K562 (cell line): ENCODE measurements around a stretch of chr11.

DNA sequence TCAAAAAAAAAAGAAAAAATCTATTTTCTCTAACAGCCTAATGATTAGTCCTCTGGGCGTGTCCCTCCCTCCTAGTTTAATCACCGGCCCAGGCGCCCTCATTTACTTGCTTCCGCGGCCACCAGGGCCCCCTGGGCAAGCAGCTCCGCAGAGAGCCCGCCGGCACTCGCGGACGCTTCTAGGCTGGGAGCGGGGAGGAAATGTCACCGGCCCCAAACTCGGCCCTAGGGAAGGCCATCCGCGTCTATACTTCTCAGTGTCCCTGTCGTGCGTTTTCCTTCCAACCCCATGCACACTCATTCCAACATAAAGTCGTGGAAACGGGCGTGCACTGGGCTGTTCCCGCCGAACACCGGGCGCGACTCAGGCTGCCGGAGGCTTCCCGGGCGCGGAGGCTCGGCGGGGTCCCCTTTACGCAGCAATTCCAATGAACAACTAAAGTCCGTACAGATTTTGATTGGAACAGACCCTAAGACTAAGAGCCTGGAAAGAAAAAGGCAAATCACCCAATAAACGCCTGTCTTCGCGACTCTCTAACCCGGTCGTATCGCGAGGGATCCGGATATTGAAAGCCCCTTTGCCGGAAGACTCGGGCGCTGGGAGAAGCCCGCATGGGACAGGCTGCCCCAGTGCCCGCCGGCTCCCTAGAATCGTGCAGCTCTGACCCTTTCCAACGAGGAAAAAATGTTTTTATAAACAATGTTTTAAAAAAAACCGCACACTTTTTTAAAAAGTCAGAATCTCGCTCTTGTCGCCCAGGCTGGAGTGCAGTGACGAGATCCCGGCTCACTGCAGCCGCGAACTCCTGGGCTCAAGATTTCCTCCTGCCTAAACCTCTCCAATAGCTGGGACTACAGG lies 1.4 kb upstream of the BARX2 start:
- RAMPAGE, long total RNA = no peak
- RRBS = 30% methylated on average over 18 of the region's 57 CpGs
PRO-cap:
- standard = no peak
- CoPRO, capped RNA only, 2 experiments = no peak in any of the 2 experiments
- CoPRO, capped and uncapped RNA, 2 experiments = no peak in any of the 2 experiments
- CoPRO, uncapped RNA only, 2 experiments = no peak in any of the 2 experiments
CAGE:
- cytosol, long polyA plus RNA = no peak
- long polyA plus RNA = no peak
- nucleolus, long total RNA = no peak
- nucleus, long polyA plus RNA = no peak

DNA sequence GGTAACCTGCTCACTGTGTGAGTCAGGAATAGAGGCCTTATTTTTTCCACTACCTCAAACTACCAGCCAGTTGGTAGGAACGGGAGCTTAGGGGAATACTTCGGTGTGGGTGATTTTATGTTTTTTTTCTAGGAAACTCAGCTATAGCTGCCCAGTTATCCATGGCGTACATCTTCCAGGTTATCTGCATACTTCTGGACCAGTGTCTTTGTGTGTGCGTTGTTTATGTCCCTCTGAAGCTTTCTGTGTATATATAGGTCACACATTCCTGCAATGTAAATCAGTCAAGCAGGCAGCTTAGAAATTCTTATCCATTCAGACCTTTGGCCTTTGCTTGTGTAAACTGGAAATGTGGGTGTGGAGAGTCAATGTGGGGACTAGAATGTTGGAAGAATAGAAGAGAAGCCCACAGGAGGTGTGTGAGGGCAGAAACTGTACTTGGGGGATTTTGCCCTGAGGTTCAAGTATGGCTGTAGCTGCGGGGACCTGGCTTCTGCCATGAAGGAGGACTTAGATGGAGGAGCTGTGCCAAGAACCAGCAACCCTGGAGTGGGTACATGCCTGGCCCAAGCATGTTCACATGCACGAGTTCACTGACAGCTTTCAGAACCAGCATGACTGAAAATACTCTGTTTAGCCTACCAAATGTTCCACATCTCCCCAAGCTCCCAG lies 51.8 kb downstream of the BARX2 start:
- RAMPAGE, long total RNA = no peak
- RRBS = no CpG with 5 or more reads among the region's 6 CpGs
PRO-cap:
- standard = no peak
- CoPRO, capped RNA only, 2 experiments = no peak in any of the 2 experiments
- CoPRO, capped and uncapped RNA, 2 experiments = no peak in any of the 2 experiments
- CoPRO, uncapped RNA only, 2 experiments = no peak in any of the 2 experiments
CAGE:
- cytosol, long polyA plus RNA = no peak
- long polyA plus RNA = no peak
- nucleolus, long total RNA = no peak
- nucleus, long polyA plus RNA = no peak

DNA sequence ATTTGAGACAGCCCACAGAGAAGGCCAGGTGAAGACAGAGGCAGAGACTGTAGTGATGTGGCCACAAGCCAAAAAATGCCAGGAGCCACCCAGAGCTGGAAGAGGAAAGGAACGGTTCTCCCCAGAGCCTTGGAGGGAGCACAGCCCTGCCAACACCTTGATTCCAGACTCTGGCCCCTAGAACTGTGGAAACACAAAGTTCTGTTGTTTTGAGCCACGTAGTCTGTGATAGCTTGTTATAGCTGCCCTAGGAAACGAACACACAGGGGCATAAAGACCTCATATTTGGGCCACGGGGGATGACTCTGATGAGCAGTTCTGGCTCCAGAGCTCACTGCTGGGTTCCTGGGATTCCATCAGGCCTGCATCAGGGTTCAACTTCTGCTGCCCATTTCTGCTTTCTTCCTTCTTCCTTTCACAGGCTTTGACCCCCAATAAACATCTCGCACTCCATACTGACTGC lies 167.5 kb downstream of the BARX2 start:
- RAMPAGE, long total RNA = no peak
- RRBS = no CpG with 5 or more reads among the region's 5 CpGs
PRO-cap:
- standard = no peak
- CoPRO, capped RNA only, 2 experiments = no peak in any of the 2 experiments
- CoPRO, capped and uncapped RNA, 2 experiments = no peak in any of the 2 experiments
- CoPRO, uncapped RNA only, 2 experiments = no peak in any of the 2 experiments
CAGE:
- cytosol, long polyA plus RNA = no peak
- long polyA plus RNA = no peak
- nucleolus, long total RNA = no peak
- nucleus, long polyA plus RNA = no peak

GRCh38 chr11:129695618-129695935 lies 120.1 kb upstream of the TMEM45B start:
- RAMPAGE, long total RNA = no peak
- RRBS = no CpG with 5 or more reads among the region's 10 CpGs
PRO-cap:
- standard = no peak
- CoPRO, capped RNA only, 2 experiments = no peak in any of the 2 experiments
- CoPRO, capped and uncapped RNA, 2 experiments = no peak in any of the 2 experiments
- CoPRO, uncapped RNA only, 2 experiments = no peak in any of the 2 experiments
CAGE:
- cytosol, long polyA plus RNA = no peak
- long polyA plus RNA = no peak
- nucleolus, long total RNA = no peak
- nucleus, long polyA plus RNA = no peak

- RAMPAGE, long total RNA = no peak
- RRBS = no CpG with 5 or more reads among the region's 4 CpGs
PRO-cap:
- standard = no peak
- CoPRO, capped RNA only, 2 experiments = no peak in any of the 2 experiments
- CoPRO, capped and uncapped RNA, 2 experiments = no peak in any of the 2 experiments
- CoPRO, uncapped RNA only, 2 experiments = no peak in any of the 2 experiments
CAGE:
- cytosol, long polyA plus RNA = no peak
- long polyA plus RNA = no peak
- nucleolus, long total RNA = no peak
- nucleus, long polyA plus RNA = no peak
Measured at GRCh38 chr11:129901729-129902224, 6.4 kb upstream of the NFRKB start.

- RAMPAGE, long total RNA = no peak
- RRBS = no CpG with 5 or more reads among the region's 4 CpGs
PRO-cap:
- standard = no peak
- CoPRO, capped RNA only, 2 experiments = no peak in any of the 2 experiments
- CoPRO, capped and uncapped RNA, 2 experiments = no peak in any of the 2 experiments
- CoPRO, uncapped RNA only, 2 experiments = no peak in any of the 2 experiments
CAGE:
- cytosol, long polyA plus RNA = no peak
- long polyA plus RNA = no peak
- nucleolus, long total RNA = no peak
- nucleus, long polyA plus RNA = no peak
Measured at GRCh38 chr11:129992397-129992769, 10.3 kb downstream of the PRDM10 start.

DNA sequence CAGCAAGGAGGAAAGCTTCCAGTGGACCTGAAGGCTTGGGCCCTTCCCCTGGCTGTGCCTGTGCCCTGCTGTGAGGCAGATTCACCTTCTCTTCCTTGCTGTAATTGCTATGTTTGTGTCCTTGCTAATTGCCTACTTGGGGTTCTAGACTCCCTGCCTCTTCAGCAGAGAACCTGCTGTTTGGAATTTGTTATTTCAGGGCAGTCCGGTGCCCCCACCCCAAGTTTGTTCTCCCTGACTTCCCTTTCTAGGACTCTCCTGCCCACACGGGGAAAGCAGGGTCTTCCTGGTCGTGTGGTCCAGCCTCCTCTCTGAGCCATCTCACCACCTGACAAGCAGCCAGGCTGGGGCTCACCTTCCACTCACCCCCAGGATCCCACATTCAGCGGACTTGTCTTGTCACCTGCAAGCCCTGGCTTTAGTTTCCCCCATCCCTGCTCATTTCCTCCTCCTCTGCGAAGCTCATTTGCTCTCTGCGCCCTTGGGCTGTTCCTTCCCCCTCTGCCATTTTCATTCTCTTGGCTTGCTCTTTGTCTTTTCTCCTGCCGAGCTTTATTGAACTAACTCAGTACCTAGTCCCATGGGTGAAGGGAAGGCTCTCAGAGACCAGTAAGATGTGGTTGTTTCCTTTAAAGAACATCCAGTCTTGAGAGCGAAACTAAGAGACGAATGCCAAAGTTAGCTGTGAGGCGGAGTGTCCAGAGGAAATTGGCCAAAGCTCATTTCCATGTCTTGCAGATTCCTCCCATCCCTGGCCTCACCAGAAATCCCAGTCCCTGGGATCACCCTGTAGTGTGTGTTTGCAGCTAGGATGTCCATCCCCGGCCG lies 1.9 kb downstream of the ST14 start:
- RAMPAGE, long total RNA = no peak
- RRBS = no CpG with 5 or more reads among the region's 12 CpGs
PRO-cap:
- standard = no peak
- CoPRO, capped RNA only, 2 experiments = no peak in any of the 2 experiments
- CoPRO, capped and uncapped RNA, 2 experiments = no peak in any of the 2 experiments
- CoPRO, uncapped RNA only, 2 experiments = no peak in any of the 2 experiments
CAGE:
- cytosol, long polyA plus RNA = no peak
- long polyA plus RNA = no peak
- nucleolus, long total RNA = no peak
- nucleus, long polyA plus RNA = no peak

DNA sequence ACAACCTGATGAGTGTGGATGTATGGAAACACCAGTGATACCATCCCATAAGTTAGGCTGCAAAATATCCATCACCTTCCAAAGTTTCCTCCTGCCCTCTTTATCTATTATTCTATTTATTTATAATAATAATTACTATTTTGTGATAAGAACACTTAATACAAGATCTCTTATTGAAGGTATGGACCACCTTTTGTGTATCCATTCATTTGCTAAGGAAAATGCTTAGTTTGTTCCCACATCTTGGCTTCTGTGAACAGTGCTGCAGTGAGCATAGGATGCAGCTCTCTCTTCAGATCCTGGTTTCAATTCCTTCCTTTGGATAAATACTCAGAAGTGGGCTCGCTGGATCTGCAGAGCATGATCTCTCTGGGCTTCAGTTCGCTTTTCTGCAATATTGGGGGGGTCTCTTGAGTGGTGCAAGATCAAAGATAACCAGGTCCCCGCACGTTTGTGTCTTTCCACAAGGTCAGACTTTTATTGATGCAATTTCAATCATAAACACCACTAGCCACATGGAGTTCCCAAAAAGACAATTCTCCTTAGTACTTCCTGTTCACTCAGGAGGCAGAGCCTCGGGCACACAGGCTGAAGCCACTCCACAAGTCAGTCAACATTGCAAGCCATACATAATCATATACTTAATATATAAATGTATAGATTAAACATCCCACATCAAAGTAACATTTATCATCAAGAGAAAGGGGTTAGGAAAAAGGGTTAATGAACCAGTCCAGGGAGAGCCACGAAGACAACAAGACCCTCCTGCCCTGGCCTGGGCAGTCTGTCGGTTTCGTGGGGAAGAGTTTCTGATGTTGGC lies 11.8 kb downstream of the ST14 start:
- RAMPAGE, long total RNA = no peak
- RRBS = no CpG with 5 or more reads among the region's 8 CpGs
PRO-cap:
- standard = no peak
- CoPRO, capped RNA only, 2 experiments = no peak in any of the 2 experiments
- CoPRO, capped and uncapped RNA, 2 experiments = no peak in any of the 2 experiments
- CoPRO, uncapped RNA only, 2 experiments = no peak in any of the 2 experiments
CAGE:
- cytosol, long polyA plus RNA = no peak
- long polyA plus RNA = no peak
- nucleolus, long total RNA = no peak
- nucleus, long polyA plus RNA = no peak

- RAMPAGE, long total RNA = no peak
- RRBS = no CpG with 5 or more reads among the region's 11 CpGs
PRO-cap:
- standard = no peak
- CoPRO, capped RNA only, 2 experiments = no peak in any of the 2 experiments
- CoPRO, capped and uncapped RNA, 2 experiments = no peak in any of the 2 experiments
- CoPRO, uncapped RNA only, 2 experiments = no peak in any of the 2 experiments
CAGE:
- cytosol, long polyA plus RNA = no peak
- long polyA plus RNA = no peak
- nucleolus, long total RNA = no peak
- nucleus, long polyA plus RNA = no peak
Measured at GRCh38 chr11:130179259-130179847, 19.8 kb downstream of the ST14 start.

- RAMPAGE, long total RNA = no peak
- RRBS = no CpG with 5 or more reads among the region's 8 CpGs
PRO-cap:
- standard = no peak
- CoPRO, capped RNA only, 2 experiments = no peak in any of the 2 experiments
- CoPRO, capped and uncapped RNA, 2 experiments = no peak in any of the 2 experiments
- CoPRO, uncapped RNA only, 2 experiments = no peak in any of the 2 experiments
CAGE:
- cytosol, long polyA plus RNA = no peak
- long polyA plus RNA = no peak
- nucleolus, long total RNA = no peak
- nucleus, long polyA plus RNA = no peak
Measured at GRCh38 chr11:130193974-130194400, 34.4 kb downstream of the ST14 start.

DNA sequence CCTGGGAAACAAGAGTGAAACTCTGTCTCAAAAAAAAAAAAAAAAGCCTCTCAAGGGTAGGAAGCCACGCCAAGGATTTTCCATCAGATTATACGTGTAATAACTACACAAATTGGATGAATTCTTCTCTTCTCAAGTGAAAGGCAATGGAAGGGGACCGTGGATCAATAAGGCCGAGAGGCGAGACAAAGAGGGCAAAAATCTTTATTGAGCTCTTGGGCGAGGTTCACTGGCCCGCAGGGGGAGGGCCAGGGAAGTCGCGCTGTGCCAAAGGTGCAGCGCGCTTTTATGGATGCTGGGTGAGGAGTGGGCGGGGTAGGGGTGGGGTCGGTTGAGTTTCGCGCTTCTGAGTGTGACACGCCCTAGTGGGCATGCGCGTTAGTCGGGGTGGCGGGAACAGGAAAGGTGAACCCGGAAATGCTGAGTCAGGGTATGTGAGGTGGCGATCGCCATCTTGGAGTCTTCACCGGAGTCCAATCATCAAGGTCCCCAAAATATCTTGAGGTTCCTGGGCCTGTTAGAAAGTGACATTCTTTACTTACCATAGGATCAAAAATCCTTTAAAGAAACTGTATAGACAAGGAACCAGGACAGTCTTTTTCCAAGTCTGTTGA lies 16.6 kb upstream of the ZBTB44 start:
- RAMPAGE, long total RNA = no peak
- RRBS = no CpG with 5 or more reads among the region's 24 CpGs
PRO-cap:
- standard = no peak
- CoPRO, capped RNA only, 2 experiments = no peak in any of the 2 experiments
- CoPRO, capped and uncapped RNA, 2 experiments = no peak in any of the 2 experiments
- CoPRO, uncapped RNA only, 2 experiments = no peak in any of the 2 experiments
CAGE:
- cytosol, long polyA plus RNA = no peak
- long polyA plus RNA = no peak
- nucleolus, long total RNA = no peak
- nucleus, long polyA plus RNA = no peak

GRCh38 chr11:130368990-130369625 lies 54.4 kb upstream of the ZBTB44 start:
- RAMPAGE, long total RNA = no peak
- RRBS = no CpG with 5 or more reads among the region's 4 CpGs
PRO-cap:
- standard = no peak
- CoPRO, capped RNA only, 2 experiments = no peak in any of the 2 experiments
- CoPRO, capped and uncapped RNA, 2 experiments = no peak in any of the 2 experiments
- CoPRO, uncapped RNA only, 2 experiments = no peak in any of the 2 experiments
CAGE:
- cytosol, long polyA plus RNA = no peak
- long polyA plus RNA = no peak
- nucleolus, long total RNA = no peak
- nucleus, long polyA plus RNA = no peak

DNA sequence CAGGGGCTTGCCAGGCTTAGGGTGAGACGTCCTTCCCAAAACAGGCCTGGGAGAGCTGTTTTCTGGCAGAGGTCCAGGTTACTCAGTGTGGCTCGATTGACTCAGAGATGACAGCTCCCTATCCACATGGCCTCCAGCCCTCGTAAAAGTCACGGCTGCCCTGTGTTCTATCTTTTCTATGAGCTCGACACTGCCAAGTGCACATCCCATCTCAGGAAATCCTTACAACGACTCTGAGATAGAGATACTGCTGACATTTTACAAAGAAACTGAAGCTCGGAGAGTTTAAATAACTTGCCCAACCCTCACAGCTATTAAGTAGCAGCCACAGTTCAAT lies 20.4 kb downstream of the ADAMTS8 start:
- RAMPAGE, long total RNA = no peak
- RRBS = no CpG with 5 or more reads among the region's 7 CpGs
PRO-cap:
- standard = no peak
- CoPRO, capped RNA only, 2 experiments = no peak in any of the 2 experiments
- CoPRO, capped and uncapped RNA, 2 experiments = no peak in any of the 2 experiments
- CoPRO, uncapped RNA only, 2 experiments = no peak in any of the 2 experiments
CAGE:
- cytosol, long polyA plus RNA = no peak
- long polyA plus RNA = no peak
- nucleolus, long total RNA = no peak
- nucleus, long polyA plus RNA = no peak

- RAMPAGE, long total RNA = no peak
- RRBS = no CpG with 5 or more reads among the region's 4 CpGs
PRO-cap:
- standard = no peak
- CoPRO, capped RNA only, 2 experiments = no peak in any of the 2 experiments
- CoPRO, capped and uncapped RNA, 2 experiments = no peak in any of the 2 experiments
- CoPRO, uncapped RNA only, 2 experiments = no peak in any of the 2 experiments
CAGE:
- cytosol, long polyA plus RNA = no peak
- long polyA plus RNA = no peak
- nucleolus, long total RNA = no peak
- nucleus, long polyA plus RNA = no peak
Measured at GRCh38 chr11:130891149-130891768, 25.0 kb downstream of the SNX19 start.

- RAMPAGE, long total RNA = no peak
- RRBS = no CpG with 5 or more reads among the region's 8 CpGs
PRO-cap:
- standard = no peak
- CoPRO, capped RNA only, 2 experiments = no peak in any of the 2 experiments
- CoPRO, capped and uncapped RNA, 2 experiments = no peak in any of the 2 experiments
- CoPRO, uncapped RNA only, 2 experiments = no peak in any of the 2 experiments
CAGE:
- cytosol, long polyA plus RNA = no peak
- long polyA plus RNA = no peak
- nucleolus, long total RNA = no peak
- nucleus, long polyA plus RNA = no peak
Measured at GRCh38 chr11:131253847-131254332, 116.5 kb upstream of the NTM start.

DNA sequence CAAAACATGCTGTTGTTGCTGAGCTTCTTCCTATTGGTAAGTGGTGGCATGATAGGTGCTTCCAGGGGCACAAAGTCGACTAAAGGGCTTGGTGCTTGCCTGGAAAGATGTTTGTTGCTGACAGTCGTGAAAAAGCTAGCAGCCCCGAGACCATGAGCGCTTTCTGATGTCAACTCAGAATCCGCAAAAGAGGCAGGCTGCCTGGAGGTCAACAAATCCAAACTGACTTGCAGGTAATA lies 53.0 kb downstream of the NTM start:
- RAMPAGE, long total RNA = no peak
- RRBS = no CpG with 5 or more reads among the region's 5 CpGs
PRO-cap:
- standard = no peak
- CoPRO, capped RNA only, 2 experiments = no peak in any of the 2 experiments
- CoPRO, capped and uncapped RNA, 2 experiments = no peak in any of the 2 experiments
- CoPRO, uncapped RNA only, 2 experiments = no peak in any of the 2 experiments
CAGE:
- cytosol, long polyA plus RNA = no peak
- long polyA plus RNA = no peak
- nucleolus, long total RNA = no peak
- nucleus, long polyA plus RNA = no peak

DNA sequence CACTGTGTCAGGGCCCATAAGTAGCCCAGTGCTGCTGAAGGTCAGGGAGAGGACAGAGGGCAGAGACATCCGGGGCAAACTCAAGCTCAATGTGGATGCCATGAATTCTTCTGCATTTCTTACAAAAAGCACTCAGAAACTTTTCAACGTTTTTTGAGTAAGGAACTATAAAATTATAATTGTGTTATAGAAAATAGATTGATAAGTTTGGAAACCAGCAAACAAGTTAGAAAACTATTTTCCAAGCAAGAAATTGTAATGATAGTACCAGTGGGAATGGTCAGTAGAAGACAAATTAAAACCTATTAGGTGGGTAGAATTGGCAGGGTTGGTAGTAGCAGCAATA lies 285.8 kb downstream of the OPCML start:
- RAMPAGE, long total RNA = no peak
- RRBS = no CpG with 5 or more reads among the region's 2 CpGs
PRO-cap:
- standard = no peak
- CoPRO, capped RNA only, 2 experiments = no peak in any of the 2 experiments
- CoPRO, capped and uncapped RNA, 2 experiments = no peak in any of the 2 experiments
- CoPRO, uncapped RNA only, 2 experiments = no peak in any of the 2 experiments
CAGE:
- cytosol, long polyA plus RNA = no peak
- long polyA plus RNA = no peak
- nucleolus, long total RNA = no peak
- nucleus, long polyA plus RNA = no peak

DNA sequence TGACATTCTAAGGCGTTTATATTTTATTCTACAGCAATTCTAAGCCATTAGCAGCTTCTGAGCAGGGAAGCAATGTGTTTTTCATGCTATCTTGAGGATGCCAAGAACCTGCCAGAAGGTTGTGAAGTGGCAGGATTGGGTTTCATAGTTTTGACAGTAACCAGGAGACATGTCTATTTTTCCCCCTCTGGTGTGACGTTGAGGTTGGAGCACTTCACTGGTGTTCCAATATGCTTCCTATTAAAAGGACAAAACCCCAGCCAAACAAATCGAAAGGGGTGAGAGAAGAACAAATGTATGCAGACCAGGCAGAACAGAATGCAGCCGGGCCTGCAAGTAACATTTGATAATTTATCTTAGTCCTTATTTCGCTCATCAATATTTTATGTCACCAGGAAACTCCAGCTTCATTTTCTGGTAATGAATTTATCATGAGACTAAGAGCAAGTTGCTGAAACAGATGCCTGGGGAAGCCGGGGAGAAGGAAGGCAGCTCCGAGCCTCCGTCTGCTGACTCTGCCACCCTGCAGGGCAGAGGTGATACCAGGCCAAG lies 148.0 kb downstream of the SPATA19 start:
- RAMPAGE, long total RNA = no peak
- RRBS = no CpG with 5 or more reads among the region's 8 CpGs
PRO-cap:
- standard = no peak
- CoPRO, capped RNA only, 2 experiments = no peak in any of the 2 experiments
- CoPRO, capped and uncapped RNA, 2 experiments = no peak in any of the 2 experiments
- CoPRO, uncapped RNA only, 2 experiments = no peak in any of the 2 experiments
CAGE:
- cytosol, long polyA plus RNA = no peak
- long polyA plus RNA = no peak
- nucleolus, long total RNA = no peak
- nucleus, long polyA plus RNA = no peak

DNA sequence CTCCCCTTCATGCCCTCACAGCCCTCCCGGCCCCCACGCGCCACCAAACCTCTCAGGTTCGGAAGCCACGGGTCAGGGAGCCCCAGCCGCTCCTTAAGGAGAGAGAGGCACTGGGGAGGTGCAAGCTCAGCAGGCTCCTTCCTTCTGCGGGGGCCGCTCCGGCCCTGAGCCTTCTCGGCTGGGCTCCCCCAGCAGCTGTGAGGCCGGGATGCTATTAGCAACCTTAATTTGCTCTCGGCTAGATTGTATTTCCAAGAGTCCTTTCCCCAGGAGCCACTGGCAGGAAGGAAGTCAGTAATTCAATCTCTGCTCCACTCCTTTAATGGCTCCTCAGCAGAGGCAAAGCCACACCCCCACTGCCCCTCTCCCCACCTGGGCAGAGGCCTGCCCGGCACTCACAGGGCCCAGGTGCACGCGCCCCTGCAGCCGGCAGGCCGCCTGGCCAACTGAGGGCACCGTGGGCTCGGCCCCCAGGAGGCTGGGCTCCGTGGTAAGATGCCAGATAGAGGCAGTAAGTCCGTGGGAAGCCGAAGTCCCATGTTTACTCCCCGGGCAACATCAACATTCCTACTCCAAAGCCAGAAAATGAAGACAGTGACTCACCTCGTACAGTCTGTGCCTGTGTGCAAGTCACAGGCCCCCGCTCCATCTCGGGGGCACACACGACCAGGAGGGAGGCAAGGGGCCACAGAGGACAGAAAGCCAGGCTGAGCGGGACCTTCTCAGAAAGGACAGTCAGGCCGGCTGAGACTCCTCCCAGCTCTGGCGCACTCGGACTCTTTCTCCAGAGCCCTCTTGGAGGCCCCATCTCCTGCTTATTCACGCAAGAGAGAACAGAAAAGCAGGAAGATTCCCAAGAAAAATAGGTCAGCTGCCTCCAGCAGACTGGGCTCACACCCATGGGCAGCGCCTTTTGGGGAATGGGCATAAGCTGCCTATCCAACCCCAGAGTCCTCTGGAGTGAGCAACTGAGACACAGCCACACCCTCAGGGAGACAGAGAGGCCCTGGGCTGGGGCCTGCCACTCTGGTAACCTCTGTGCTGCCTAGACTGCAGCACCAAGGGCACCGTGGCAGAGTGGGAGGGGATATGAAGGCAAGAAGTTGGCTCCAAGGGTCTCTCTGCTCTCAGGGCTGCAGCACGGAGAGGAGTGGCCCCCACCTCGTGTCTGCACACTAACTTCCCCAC lies 5.0 kb downstream of the IGSF9B start:
- RAMPAGE, long total RNA = no peak
- RRBS = 3% methylated on average over 7 of the region's 36 CpGs
PRO-cap:
- standard = no peak
- CoPRO, capped RNA only, 2 experiments = no peak in any of the 2 experiments
- CoPRO, capped and uncapped RNA, 2 experiments = no peak in any of the 2 experiments
- CoPRO, uncapped RNA only, 2 experiments = no peak in any of the 2 experiments
CAGE:
- cytosol, long polyA plus RNA = no peak
- long polyA plus RNA = no peak
- nucleolus, long total RNA = no peak
- nucleus, long polyA plus RNA = no peak